Daoy (cell line): ENCODE measurements around a stretch of chr16.

GRCh38 chr16:51057952-51058404 lies 93.1 kb downstream of the SALL1 start:
- RAMPAGE, long total RNA, result no peak

DNA sequence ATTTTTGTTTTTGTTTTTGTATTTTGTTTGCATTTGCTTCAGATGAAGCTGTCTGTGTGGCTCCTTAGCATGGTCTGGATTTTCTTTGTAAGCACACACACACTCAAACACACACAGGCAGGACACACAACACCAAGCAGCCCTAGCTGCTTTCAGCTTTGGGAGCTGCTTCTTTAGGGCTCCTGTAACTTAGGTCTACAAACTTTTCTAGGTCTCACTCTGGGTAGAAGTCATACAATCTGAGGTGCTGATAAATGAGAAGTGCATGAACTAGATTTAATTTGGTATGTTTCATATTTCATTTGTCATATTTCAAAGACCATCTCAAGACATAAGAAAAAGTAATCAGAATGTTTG lies 3.0 kb downstream of the SALL1 start:
- RAMPAGE, long total RNA, result no peak

DNA sequence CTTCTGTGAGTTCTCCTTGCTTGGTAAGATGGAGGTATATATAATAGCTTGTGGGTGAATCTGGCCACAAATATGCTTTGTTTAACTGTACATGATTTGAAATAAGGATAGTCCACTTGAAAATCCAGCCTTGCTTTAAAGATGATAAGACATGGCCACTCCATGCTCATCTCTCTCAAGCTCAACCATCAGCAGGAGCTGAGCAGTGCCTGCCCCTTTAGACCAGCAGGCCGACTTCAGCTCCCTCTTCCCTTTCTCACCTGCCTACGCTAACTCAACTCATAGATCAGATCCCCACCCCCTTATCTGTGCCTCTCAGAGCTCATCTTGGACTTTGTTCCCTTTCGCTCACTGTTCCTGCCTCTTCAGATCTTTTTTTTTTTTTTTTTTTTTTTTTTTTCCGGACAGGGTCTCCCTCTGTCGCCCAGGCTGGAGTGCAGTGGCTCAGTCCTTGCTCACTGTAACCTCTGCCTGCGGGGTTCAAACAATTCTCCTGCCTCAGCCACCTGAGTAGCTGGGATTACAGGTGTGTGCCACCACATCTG lies 84.5 kb upstream of the SALL1 start:
- RAMPAGE, long total RNA, result no peak

- RAMPAGE, long total RNA, result no peak
Observed at GRCh38 chr16:51523968-51524486, 373.0 kb upstream of the SALL1 start.

GRCh38 chr16:51556965-51557612 lies 406.0 kb upstream of the SALL1 start:
- RAMPAGE, long total RNA, result no peak

DNA sequence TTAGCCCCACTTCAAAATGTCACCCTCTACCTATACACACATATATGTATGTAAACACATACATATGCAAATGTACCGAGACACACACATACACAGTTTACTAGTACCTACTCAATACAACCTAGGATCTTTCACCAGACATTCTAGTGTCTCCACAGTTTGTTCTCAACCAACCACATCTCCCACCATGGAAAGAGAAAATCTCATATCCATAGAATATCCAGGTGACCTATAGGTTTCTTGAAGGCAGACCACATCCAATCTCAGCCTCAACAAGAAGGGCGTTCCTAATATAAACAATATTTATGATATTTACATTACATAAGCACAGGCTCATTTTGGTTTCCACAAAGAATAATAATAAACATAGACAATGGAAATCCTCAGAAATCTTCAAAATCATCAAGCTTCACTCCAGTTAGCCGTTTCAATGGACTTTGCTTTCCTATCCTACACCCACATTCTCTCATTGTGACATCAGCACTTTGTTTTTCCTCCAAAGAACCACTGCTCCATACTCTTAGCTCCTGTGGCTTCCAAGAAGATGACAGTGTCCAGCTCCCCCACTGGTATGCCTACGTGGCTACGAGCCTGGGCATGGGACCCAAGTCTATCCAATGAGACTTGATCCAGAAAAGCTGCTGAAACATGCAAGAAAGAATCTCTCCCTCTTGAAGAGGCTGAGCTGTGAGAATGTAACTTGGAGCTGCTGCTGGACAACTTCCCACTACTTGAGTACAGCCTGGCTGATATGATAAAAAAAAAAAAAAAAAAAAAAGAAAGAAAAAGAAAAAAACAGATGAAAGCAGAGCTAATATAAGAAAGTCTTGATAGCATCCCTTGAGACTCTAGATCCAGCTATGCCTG lies 9.6 kb downstream of the TOX3 start:
- RAMPAGE, long total RNA, result no peak

DNA sequence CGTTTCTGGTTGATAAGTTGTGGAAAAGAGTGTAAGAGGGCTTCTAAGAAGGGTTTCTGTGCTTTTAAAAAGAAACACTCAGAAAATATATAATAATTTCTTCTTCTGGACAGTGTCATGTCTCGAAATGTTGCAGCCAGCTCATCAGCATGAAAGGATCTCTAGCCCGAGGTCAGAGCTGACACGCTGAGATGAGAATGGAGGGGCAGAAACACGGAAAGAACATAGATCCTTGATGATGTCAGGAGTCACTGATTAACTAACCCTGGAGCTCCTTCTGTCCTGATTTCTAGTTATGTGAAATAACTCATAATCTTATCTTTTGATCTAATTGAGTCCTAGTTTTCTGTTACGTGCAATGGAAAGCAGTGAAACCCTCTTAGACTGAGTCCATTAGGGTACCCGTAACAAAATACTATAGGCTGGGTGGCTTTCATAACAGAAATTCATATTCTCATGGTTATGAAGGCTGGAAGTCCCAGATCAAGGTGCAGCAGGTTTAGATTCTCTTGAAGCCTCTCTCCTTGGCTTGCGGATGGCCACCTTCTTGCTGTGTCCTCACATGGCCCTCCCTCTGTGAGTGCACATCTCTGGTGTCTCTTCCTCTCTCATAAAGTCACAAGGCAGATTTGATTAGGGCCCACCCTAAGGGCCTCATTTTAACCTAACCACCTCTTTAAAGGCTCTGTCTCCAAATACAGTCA lies 10.4 kb upstream of the TOX3 start:
- RAMPAGE, long total RNA, result no peak

DNA sequence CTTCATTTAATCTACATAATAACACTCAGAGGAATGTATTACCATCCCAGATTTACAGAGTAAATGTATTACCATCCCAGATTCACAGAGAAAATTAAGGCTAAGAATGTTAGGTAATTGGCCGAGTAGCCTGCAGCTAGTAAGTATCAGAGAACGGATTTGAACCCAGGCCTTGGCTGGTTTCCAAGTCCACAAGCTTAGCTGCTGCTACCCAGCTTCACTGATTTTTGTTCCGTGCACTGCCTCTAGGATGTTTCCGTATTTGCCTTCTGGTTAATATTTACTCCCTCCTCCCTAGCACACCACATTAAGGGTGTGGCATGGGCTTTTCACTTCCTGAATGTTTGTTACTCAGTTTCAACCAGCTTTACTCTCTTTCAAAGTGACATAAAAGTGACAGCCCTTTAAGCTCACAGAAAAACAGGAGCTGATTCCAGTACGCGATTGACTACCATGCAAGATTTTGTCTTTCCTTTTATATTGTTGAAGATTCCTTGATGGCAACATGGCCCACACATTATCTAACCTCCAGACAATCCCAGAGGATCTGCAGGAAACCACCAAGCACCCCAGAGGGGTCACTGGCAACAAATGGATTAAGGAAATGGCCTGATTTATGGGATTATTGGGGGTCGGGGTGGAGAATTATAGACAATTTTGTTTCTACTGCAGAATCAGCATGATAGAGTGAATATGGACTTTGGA lies 26.7 kb upstream of the TOX3 start:
- RAMPAGE, long total RNA, result no peak

- RAMPAGE, long total RNA, result no peak
Observed at GRCh38 chr16:53058454-53059235, 3.9 kb downstream of the CHD9 start.

DNA sequence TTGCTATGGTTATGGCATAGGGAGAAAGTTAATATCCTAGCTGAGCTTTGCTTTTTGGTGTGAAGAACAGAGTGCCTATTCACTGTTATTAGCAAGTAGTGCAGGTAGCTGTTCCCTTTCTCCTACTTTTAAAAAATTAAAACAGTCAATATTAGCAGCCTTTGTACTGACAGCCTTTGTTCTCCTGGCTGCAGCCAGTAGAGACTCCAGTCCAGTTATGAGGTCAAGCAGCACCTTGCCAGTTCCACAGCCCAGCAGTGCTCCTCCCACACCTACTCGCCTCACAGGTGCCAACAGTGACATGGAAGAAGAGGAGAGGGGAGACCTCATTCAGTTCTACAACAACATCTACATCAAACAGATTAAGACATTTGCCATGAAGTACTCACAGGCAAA lies 22.6 kb downstream of the AKTIP start:
- RAMPAGE, long total RNA, result no peak

DNA sequence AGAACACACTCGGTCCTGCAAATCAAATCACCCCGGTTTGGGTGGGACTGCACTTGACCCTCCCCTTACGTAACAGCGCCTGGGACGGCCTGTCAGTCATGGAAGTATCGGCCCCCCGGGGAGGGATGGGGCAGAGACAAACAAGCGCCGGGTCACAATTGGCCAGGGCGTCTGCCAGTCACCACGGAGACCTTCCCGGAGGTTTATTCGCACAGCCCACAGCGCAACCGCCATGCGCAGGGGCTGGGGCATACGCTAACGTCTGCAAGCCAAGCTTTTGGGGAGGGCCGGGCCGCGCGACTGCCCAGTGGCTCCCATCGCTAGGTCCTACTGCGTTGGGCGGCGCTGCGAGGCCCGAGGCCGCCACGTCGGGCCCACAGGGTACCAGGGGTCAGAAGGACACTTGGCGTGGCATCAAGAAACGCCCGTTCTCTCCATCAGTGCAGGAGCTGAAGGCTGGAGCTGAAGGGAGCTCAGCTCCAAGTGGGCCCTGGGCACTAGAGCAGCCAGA lies 449 bp upstream of the AKTIP start:
- RAMPAGE, long total RNA, result no peak

- RAMPAGE, long total RNA, result no peak
Observed at GRCh38 chr16:54125111-54125447, 161.5 kb downstream of the IRX3 start.

GRCh38 chr16:54193359-54194340 lies 92.9 kb downstream of the IRX3 start:
- RAMPAGE, long total RNA, result no peak

DNA sequence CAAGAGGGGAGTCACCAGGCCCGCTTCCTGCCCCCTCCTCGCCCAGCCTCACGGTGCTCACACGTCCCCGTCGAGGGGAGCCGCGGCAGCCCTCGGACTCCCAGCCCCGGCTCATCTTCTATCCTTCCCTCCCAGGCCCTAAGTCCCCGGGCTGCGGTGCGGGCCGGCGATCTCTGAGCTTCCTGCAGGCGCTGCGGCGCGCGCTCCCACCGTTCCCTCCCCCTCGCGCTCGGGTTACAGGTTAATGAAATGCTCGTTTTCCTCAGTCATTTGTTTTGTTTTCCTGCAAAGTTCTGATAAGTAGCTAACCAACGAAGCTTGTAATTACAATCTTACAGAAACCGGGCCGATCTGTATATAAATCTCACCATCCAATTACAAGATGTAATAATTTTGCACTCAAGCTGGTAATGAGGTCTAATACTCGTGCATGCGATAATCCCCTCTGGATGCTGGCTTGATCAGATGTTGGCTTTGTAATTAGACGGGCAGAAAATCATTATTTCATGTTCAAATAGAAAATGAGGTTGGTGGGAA lies 3.0 kb upstream of the IRX3 start:
- RAMPAGE, long total RNA, result no peak

DNA sequence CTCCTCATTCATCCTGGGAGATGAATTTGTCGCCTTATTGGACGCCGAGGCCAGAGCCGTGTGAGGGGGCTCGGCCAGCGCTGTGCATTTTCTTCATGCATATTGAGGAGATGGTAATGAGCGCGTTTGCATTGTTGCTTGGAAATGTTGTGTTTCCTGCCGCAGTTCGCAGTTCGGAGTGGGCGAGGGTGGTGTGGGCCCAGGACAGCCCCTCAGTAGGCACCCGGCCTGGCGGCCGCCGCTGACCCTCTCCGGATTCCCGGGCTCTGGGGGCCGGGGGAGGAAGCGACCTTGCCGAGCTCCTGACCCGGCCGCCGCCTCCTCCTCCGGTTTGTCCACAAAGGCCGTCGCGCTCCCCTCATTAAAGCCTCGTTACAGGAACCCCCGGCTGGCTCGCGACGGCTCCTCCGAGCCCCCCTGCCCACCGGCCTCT lies 4.6 kb upstream of the IRX3 start:
- RAMPAGE, long total RNA, result no peak

- RAMPAGE, long total RNA, result no peak
Observed at GRCh38 chr16:54370682-54371079, 84.1 kb upstream of the IRX3 start.

DNA sequence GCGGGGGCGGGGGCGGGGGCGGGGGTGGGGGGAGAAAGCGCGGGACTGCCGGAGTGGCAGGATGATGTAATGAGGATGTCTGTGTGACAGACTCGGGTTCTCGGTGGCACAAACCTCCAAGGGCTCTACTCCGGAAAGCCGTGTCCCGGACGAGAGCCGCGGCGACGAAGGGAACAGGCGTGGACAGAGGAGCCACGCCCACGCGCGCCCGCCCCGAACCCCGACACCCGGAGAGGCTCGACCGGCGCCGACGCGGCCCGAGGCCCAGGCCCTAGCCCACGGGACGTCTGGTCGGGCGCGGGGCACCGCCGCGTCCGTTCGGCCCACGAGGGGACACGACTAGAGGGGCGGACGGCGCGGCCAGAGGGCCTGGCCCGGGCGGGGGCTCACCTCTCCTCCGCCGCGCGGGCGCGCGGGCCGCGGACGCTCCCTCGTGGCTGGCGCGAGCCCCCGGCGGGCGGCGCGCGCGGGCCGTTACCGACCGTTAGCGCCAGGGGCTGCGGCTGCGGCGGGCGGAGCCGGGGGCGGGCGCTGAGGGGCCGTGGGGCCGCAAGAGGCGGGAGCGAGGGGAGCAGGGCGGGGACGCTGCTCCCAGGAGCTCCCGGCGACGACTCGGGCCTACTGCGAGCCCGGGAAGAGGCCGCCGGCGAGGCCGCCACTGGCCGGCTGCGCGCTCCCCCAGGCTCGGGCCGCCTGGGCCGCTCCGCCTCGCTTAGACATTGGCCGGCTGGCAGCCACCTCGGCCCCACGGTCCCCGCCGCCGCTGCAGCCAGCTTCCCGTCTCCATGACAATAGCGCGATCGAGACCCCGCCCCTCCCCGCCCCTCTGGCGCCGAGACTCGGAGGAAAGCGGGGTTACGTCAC lies 2.1 kb upstream of the IRX5 start:
- RAMPAGE, long total RNA, result no peak

GRCh38 chr16:54931515-54931764 lies 775 bp downstream of the IRX5 start:
- RAMPAGE, long total RNA, result no peak

DNA sequence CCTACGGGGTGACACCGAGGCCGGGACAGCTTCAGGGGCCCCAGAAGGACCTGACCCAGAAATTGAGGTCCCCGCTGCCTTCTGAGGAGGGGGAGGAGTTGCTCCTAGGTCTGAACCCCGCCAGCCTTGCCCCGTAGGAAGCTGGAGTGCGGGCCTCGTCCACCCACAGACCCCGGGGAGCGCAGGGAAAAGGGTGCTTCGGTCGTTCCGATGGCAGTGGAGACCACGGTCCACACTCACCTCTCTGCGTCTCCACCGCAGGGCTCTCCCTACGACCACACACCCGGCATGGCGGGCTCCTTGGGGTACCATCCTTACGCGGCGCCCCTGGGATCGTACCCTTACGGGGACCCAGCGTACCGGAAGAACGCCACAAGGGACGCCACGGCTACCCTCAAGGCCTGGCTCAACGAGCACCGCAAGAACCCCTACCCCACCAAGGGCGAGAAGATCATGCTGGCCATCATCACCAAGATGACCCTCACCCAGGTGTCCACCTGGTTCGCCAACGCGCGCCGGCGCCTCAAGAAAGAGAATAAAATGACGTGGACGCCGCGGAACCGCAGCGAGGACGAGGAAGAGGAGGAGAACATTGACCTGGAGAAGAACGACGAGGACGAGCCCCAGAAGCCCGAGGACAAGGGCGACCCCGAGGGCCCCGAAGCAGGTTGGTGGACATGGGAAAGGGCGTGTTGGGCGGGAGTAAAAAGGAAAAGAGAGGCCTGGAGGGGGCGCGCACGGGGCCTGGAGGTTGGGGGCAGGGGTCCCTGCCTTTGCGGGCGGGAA lies 1.8 kb downstream of the IRX5 start:
- RAMPAGE, long total RNA, result no peak

GRCh38 chr16:55325099-55325963 lies 1.3 kb downstream of the IRX6 start:
- RAMPAGE, long total RNA, result no peak